Pulmonary lymph node (tissue), 1 donor: Measurements from ENCODE around the gene ABTB1.

DNA sequence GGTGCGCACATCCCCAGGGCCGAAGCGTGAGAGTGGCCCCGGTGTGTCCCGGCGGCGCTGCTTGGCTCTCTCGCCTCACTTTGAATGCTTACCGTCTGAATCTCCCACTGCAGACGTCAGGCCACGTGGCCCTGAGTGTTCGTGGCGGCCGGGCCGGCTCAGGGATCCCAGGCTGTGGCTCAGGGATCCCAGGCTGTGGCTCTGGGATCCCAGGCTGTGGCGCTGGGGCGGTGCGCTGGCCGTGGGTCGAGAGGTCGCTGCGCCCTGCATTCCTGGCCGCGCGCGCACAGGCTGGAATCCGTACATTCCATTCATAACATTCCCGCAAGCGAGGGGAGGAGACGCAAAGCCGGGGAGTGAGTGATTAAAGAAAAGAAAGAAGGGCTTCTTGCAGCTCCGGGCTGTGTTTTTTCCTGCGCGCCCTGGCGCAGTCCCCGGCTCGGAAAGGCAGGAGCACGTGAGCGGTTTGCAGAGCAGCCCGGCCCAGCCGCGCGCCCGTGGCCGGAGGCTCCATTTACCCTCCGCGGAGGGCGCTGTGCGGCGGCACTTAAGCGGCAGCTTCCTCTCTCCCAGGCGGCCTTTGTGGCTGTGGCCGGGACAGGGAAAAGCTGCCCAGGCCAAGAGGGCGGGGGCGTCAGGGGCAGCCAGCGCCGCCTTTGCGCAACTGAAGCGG, 87.0 kb upstream of the ALDH1L1 start:
- PRO-cap, result no peak

GRCh38 chr3:126274931-126275562, 82.2 kb downstream of the KLF15 start:
- PRO-cap, result no peak

GRCh38 chr3:126288372-126288882, 68.8 kb downstream of the KLF15 start:
- PRO-cap, result no peak

GRCh38 chr3:126300895-126301635, 56.1 kb downstream of the KLF15 start:
- PRO-cap, result no peak

DNA sequence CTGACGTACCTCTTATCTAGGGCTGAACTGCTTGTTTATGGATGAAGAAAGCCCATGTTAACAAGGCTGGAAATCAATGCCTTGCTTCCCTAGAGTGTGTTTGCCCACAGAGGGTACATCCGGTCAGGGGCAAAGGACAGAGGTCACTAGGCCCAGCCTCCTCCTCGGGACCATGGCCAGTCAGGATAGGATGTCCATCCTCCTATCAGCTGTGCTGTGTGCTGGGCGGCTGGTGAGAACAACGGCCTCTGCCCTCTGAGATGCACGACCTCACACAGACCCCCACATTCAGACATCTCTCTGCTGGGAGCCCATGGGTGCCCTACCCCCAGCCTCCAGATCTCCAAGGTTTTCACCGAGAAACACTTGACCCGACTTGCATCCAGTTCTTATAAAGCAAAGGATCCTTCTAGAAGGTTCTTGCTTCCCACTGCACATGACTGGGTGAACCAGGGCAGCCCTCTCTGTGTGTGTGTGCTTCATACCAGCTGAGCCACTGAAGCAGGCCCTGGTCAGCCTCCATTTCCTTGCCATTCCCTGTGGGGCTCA, 15.7 kb downstream of the KLF15 start:
- PRO-cap, result no peak

DNA sequence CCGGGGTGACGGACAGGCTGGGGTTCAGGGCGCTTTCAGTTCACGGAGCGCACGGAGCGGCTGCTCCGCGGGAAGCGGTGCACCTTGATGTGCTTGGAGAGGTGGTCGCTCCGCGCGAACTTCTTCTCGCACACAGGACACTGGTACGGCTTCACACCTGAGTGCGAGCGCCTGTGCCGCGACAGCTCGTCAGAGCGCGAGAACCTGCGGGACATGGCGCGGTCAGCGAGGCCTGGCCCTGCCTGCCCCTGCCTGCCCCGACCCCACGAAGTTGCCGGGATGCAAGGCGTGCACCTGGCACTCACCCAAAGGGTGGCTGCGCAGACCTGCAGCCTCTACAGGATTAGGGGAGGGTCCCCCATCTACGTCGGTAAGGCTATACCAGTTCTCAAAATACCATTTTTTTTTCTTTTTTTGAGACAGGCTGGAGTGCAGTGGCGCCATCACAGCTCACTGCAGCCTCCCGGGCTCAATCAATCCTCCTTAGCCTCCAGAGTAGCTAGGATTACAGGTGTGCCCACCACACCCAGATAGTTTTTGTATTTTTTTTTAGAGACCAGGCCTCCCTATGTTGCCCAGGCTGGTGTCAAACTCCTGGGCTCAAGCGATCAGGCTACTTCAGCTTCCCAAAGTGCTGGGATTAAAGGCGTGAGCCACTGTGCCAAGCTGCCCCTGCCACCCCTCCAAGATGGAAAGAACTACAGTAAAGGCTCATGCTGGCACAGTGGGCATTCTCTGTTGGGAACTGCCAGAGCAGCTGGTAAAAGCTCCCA, 13.3 kb downstream of the KLF15 start:
- PRO-cap, result no peak

DNA sequence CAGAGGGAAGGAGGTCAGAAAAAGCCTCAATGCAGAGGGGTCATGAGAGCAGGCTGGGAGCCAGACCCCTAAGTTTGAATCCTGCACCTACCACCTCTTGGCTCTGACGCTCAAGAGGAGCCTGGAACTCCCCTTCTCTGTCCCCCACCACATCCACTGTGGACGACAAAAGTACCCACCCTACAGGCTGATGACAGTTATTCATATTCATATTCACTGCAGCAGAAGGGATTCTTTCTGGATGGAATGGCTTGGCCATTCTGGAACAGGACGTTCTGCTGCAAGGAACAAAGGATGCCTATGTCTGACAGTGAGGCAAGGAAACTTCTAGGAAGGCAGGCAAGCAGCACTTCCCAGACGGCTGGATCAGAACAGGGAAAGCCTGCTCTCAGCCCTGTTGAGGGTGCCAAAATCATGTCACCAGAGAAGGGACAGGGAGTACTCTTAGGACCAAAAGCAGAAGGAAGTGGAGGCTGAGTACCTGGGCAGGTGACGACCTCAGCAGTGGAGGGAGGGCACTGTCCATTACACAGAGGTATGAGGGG, 9.8 kb downstream of the KLF15 start:
- PRO-cap, result no peak

GRCh38 chr3:126354734-126355199, 2.4 kb downstream of the KLF15 start:
- PRO-cap, result no peak

DNA sequence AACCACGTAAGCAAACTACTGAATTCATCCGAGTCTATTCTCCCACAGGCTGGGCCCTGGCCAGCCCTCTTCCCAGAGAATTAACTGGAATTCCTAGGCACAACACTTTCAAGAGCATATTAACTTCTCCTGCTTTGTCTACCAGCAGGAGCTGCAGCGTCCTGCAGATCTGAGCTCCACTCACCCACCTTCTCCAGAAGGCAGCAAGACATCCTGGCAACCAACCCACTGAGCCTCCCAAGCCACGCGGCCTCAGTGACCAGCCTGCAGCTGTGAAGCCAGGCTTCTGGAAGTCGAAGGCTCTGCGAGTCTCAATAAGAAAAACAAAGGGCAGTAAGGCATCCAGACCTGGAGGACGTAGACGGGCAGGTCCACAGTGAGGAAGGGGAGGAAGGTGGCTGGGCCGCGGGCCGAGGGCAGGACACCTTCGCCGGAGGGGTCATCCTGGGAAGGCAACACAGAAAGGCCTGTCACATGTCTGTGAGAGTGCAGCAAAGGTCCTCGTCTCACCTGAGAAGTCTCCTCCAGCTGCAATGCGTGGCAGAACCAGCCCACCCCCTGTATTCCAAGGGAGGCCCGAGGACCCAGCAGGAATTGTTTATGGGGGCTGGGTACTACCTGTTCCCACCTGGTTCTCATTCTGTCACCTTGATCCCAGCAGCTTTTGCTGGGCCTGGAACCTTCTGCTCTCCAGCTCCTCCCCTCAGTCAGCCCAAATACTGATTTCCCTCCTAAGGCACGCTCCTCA, 36.2 kb downstream of the ZXDC start:
- PRO-cap, result no peak

DNA sequence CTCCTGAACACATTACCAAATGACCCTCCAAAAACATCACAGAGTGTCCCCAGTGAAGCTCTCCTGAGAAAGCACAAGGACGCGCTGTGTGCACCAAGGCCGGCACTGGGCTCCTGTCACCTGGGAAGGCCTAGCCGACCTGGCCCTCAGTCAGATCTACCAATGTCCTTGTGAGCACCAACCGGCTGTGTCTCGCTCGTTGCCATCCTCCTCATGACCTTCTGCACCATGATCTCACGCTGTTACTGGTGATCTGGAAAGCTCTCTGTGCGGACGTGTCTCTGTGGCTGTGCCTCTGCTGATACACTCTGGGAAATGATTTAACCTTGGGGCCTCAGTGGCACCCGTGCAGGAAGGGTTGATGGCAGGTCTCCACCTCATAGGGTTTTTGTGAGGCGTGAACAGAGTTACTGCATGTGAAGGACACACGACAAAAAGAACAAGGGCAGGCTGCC, 24.2 kb downstream of the ZXDC start:
- PRO-cap, result no peak

DNA sequence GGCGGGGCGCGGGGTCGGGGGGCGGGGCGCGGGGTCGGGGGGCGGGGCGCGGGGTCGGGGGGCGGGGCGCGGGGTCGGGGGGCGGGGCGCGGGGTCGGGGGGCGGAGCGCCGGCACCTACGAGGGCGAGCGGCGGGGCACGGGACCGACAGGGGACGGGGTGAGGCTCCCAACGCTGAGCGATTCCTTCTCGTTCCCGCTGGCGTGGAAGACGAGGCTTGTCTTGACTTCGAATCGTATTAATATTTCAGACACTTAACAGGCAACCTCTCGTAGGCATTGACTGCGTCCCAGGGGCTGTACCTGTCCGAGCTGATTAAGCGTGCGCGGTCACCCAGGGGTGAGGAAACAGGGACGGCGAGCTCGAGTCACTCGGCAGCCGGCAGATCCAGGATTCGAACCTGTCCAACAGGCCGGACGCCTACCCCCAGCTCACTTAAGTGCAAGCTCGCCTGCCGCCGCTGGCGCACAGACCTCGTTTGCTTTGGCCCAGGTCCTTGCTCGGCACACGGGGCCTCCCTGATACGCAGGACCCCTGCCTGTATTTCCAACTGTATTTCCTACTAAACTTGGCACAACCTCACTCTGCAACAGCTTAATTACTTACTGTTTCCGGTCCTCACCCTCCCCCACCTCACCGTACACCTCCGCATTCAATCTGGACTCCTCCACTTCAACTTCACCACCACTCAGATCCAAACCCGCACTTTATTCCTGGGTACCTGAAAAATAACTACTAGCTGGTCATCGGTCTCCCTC, 615 bp upstream of the ZXDC start:
- PRO-cap, result bidirectional peak, plus-strand start at position 150 of the sequence, minus-strand start outside the sequence

- PRO-cap, result no peak
These were observed 1.2 kb upstream of the ZXDC start for GRCh38 chr3:126476885-126477383.

DNA sequence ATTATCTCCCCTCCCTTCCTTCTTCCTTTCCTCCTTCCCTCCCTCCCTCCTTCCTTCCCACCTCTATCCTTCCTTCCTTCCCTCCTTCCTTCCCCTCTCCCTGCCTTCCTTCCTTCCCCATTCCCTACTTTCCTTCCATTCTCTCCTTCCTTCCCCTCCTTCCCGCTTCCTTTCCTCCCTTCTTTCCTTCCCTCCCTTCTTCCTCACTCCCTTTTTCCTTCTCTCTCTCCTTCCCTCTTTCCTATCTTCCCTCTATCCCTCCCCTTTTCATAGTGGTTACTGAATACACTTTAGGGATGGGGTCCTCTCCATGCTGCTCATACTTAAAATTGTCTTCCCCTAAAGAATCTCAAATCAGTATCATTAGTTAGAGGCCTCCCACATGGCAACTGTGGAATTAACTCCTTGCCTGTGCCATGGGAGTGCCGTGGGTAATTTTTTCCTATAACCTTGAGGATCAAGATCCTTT, 40.5 kb upstream of the C3orf22 start:
- PRO-cap, result no peak

GRCh38 chr3:126746132-126747072, 42.4 kb downstream of the CHCHD6 start:
- PRO-cap, result no peak

- PRO-cap, result no peak
These were observed 46.6 kb downstream of the CHCHD6 start for GRCh38 chr3:126750546-126751043.

GRCh38 chr3:127138615-127139134, 54.3 kb upstream of the PRR23E start:
- PRO-cap, result no peak

- PRO-cap, result no peak
These were observed 16.6 kb upstream of the PRR20G start for GRCh38 chr3:127304466-127304818.

DNA sequence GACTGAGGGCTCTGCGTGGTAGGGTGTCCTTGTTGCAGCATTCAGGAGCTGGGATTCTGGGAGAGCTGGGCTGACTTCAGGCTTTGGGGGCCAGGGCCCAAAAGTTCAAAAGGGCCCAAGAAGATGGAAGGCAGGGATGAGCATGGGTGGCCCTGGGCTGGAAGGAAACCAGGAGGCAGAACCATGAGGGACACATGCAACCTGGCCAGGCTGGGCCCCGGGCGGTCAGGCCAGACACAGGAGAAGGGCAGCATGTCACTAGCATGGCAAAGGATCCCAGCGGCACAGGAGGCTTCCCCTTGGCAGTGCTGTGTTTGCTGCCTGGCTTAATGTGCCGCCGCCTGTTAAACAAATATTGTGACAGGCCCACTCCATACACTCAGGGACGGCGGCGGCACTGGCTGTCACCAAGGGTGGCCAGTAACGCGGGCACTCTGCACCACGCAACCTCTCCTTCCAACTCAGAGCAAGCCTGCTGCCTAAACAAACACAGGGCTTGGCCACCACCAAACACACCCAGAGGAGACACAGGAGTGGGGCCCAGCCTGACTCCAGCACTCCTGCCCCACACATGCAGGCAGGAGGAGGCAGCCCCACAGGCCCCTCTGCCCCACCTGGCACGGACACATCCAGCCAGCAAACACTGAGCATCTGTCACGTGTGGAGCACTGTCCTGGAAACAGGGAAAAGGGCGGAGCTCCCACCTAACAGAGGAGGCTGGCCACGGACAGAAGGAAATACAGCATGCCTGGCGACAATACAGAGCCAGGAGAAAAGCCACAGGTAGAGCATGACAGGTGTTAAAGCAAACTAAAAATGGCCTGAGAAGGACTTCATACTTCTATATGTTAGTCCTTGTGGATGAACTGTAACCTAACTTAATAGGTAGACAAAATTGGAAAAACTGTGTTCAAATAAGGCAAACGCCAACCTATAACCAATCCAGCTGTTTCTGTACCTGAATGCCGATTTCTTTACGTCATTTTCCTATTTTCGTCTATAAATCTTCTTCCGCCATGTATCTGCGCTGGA, 48.0 kb downstream of the TPRA1 start:
- PRO-cap, result no peak

DNA sequence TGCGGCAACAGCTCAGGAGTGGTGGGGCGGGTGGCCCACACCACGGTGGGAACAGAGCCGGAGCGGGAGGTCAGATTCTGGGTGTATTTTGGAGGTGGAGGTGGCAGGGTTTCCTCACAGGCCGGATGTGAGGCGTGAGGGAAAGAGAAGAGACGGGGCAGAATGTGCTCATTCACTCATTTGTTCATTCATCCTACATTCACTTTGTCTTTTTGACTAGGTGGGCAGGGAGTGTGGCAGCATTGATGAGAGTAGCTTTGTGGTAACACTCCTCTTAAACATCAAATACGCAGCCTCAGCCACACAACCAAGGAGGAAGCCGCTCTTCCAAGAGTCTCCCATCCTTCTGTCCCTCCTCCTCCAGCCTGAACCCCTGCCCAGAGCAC, 46.8 kb downstream of the TPRA1 start:
- PRO-cap, result no peak

- PRO-cap, result bidirectional peak, plus-strand start at chr3:127672992, minus-strand start at chr3:127672770
These were observed at the start of gene ABTB1 for GRCh38 chr3:127672641-127673695. Gene ABTB1, plus strand, starts transcription at chr3:127672952.